ENCODE measurements around the genes FBLN2, TMEM43 and EAF1.

DNA sequence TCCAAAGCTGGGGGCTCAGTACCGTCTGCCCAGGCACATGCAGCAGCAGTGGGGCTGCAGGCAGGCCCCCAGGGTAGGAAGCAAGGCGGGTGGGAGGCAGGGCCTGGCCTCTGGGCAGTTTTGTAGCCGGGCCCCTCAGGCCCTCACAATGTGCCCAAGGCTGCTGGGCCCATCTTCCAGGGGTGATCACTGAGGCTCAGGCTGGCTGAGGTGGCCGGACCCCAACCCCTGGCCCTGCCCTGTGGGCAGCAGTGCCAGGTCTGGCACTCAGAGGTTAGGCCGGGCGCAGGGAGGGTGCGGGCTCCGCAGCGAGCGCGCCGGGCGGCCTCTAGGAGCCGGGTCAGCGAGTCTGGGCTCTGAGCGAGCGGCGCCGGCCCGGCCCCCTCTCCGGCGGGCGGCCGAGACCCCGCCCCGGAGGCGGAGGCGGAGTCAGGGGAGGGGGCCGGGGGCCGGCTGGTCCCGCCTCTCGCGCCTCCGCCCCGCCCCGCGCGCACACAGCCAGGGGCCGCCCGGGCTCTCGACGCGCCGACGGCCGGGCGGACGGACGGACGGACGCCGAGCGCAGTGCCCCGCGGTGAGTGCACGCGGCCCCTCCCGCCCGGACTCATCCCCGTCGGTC lies at the start of gene FBLN2:
Gene FBLN2 (plus strand): TSS at position 491 of the 619 bp plus-strand sequence.
- RAMPAGE, long total RNA, result no peak
- RRBS, result 8% methylated on average over 40 of the region's 61 CpGs

DNA sequence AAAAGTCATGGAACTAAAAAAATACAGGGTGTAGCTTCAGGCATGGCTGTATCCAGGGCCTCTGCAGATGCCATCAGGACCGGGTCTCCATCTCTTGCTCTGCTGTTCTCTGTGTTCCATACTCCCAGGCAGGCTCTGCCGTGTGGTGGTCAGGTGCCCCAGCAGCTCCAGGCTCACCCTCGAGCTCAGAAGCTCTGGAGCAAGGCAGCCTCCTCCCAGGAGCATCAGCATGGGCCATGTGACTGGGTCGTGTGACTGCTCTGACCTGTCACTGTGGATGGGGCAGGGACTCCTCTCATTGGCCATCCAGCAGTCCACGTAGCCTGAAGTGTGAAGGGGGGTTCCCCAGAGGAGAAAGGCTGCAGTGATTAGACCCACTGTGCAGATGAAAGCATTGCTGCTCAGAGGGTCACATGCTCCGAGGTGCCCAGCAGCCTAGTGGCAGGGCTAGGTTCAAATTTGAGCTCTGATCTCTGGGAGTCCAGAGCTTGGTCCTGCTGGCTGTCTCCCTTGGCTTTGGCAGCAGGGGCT lies 8.6 kb downstream of the FBLN2 start:
- RAMPAGE, long total RNA, result no peak
- RRBS, result no CpG with 5 or more reads among the region's 6 CpGs

- RAMPAGE, long total RNA, result no peak
- RRBS, result 74% methylated on average over 6 of the region's 23 CpGs
These were observed 72.8 kb downstream of the FBLN2 start for GRCh38 chr3:13621651-13622210.

- RAMPAGE, long total RNA, result no peak
- RRBS, result 3% methylated on average over 40 of the region's 59 CpGs
These were observed 106.4 kb downstream of the FBLN2 start for GRCh38 chr3:13655206-13655817.

GRCh38 chr3:13826719-13827176 lies 53.1 kb downstream of the WNT7A start:
- RAMPAGE, long total RNA, result no peak

DNA sequence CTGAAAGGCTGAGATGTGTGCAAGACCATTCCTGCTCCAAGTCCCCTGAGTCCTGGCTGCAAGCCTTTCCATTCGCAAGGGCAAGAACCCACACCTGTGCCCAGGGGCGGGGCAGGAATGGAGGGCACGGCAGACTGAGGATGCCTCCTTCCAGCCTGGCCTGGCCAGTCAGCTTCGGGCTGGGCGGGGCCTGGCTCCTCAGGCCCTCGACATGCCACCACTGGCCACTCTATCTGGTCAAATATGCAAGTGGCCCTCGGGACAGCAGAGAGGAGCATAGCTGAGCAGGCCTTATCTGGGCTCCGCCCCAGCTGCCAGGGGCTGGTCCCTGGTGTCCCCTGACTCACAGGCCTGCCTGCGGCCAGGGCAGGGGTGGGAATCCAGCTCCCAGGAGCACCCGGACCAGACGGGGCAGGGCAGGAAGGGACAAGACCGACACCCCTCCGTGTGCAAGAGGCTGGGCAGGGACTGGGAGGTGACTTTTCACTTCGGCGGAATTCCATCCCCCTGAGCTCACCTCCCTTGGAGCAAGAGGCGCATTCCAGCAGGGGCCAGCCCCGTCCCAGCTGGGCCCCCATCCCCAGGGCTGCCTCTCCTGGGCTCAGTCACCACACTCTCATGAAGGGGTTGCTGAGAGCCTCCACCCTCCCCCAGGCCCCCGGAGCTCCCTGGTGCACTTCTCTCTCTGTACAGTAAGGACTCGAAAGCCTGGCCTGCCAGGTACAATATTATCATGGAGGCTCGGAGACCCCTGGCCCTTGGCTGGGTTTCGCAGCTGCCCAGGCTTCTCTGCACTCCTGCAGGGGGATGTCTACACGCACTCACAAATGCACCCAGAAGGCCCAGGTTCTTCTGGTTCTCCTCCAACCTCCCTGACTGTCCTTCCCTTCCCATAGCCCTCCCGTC lies 29.6 kb downstream of the WNT7A start:
- RAMPAGE, long total RNA, result no peak
- RRBS, result no CpG with 5 or more reads among the region's 23 CpGs

DNA sequence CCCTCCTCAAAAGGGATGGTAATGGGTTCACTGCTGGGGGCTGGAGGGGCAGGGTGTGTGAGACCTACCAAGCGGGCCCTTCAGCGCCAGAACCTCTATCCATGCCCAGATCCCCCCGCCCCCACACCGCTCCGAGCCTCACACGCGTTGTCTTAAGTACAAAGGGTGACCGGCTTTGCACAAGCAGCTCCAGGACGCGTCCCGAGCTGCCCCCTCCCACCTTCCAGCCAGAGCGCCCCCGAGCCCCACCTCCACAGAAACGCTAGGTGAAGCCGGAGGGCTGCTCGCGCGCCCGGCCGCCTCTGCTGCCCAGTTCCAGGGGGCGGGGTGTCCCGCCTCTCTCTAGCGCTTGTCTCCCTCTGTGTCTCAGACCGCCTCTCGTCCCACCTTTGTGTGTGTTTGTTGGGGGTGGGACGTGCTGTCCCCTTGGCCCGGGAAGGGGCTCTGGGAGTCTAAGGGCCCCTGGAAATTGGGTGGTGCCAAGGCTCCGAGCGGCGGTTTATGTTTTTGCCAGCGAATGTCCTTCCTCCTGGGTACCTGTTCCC lies 1.1 kb downstream of the WNT7A start:
- RAMPAGE, long total RNA, result no peak
- RRBS, result 3% methylated on average over 7 of the region's 31 CpGs

GRCh38 chr3:14046878-14047412 lies 77.7 kb downstream of the CHCHD4 start:
- RAMPAGE, long total RNA, result no peak
- RRBS, result no CpG with 5 or more reads among the region's 9 CpGs

DNA sequence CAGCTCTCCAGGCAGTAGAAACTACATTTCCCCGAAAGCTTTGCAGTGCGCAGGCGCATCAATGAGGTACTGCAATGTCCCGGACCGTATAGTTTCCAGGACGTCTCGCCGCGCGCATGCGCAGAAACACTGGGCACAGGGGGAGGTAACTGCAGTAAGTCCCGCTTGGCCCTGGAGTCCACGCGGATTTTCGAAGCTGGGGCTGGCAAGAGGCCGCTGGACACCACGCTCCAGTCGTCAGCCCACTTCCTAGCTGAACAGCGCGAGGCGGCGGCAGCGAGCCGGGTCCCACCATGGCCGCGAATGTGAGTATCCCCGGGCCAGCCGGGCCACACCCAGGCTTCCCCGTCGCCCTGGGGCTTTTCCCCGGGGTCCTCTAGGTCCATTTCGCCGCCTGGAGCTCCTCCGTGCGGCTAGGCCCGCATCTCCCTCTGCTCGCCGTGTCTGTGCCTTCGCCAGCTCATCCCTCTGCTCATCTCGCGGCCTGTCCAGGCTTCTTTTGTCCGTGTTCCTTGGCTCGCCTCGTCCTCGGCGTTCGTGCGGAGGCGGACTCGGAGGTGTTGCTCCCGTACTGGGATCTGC lies at the start of gene TMEM43:
Gene TMEM43 (plus strand): TSS at position 152 of the 582 bp plus-strand sequence.
- RAMPAGE, long total RNA, result no peak
- RRBS, result under 1% methylated on average over 7 of the region's 51 CpGs

GRCh38 chr3:14323616-14324242 lies 78.7 kb upstream of the SLC6A6 start:
- RAMPAGE, long total RNA, result no peak
- RRBS, result 90% methylated on average over 6 of the region's 13 CpGs

- RAMPAGE, long total RNA, result no peak
- RRBS, result no CpG with 5 or more reads among the region's 9 CpGs
These were observed 77.8 kb upstream of the SLC6A6 start for GRCh38 chr3:14324390-14325136.

DNA sequence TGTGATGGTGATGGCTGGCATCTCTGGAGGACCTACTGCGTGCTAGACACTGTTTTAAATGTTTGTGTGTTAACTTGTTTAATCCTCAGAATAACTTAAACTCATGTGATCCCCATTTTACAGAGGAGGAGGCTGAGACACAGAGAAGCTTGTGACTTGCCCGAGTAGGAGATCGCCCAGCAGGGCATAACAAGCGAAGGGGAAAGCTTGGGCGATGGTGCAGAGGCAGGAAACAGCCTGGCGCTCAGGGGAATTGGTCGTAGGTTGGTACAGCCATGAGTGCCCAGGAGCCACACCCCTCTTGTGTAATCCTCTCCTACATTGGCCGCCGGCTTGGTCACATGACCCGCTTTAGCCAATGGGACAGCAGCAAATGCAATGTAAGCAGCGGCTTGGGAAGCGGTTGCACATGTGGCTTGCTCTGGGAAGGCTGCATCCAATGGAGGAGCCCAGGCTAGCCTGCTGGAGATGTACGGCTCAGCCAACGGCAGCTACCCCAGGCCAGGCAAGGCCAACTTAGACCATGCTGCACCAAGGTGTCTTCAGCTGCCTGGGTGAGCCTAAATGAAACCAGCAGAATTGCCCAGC lies 50.4 kb upstream of the SLC6A6 start:
- RAMPAGE, long total RNA, result no peak
- RRBS, result no CpG with 5 or more reads among the region's 14 CpGs

DNA sequence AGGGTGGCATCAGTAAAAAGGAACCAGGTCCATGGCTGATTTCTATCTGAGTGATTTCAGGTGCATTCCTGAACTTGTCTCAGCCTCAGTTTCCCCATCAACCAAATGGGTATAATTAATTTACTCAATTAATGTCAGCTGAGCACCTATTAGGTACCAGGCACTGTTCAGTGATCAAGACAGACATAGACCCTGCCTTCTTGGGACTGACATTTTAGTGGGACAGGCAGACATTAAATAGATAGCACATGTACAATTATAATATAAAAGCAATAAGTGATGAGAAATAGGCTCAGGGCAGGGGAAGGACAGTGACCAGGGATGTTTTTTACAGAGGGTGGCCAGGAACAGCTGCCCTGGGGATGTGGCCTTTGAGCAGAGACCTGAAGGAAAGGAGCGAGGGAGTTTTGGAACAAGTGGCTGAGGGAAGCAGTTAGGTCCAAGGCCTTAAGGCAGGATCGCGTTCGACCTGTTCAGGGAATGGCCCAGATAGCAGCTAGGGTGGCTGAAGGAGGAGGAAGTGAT lies 51.1 kb downstream of the SLC6A6 start:
- RAMPAGE, long total RNA, result no peak
- RRBS, result no CpG with 5 or more reads among the region's 4 CpGs

DNA sequence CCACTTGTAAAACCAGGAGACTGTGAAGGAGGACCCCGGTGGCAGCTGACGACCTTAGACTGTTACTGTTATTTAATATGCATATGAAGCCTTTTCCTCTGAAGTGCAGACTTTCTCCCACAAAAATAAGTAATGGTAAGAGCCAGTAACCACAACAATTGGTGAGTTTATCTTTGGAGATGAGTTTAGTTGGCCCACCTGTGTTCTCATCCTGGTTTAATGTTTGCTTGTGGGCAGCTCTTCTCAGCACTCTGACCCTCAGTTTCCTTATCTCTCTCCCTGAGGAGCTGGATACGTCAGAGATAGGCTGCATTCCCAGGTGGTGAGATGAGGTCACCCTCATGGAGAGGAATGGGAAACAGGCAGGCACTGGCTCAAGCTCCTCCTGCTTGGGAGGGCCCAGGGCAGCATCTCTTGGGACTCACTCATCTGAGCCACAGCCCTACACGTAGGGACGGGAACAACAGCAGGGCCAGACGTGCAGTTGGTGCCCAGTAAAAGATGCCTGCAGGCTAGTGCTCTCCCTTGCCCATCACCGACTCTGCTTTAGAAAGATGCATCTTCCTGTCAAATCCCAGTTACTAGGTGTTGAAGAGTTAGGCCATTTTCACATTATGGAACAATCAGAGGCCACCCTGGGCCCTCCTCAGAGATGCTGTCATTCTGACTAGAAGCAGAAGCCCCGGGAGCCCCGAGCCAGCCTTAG lies 59.9 kb downstream of the GRIP2 start:
- RAMPAGE, long total RNA, result no peak
- RRBS, result no CpG with 5 or more reads among the region's 9 CpGs

GRCh38 chr3:14841878-14842353 lies 23.2 kb downstream of the FGD5 start:
- RAMPAGE, long total RNA, result no peak
- RRBS, result no CpG with 5 or more reads among the region's 9 CpGs

GRCh38 chr3:14949991-14950721 lies 2.8 kb downstream of the NR2C2 start:
- RAMPAGE, long total RNA, result no peak
- RRBS, result no CpG with 5 or more reads among the region's 4 CpGs

DNA sequence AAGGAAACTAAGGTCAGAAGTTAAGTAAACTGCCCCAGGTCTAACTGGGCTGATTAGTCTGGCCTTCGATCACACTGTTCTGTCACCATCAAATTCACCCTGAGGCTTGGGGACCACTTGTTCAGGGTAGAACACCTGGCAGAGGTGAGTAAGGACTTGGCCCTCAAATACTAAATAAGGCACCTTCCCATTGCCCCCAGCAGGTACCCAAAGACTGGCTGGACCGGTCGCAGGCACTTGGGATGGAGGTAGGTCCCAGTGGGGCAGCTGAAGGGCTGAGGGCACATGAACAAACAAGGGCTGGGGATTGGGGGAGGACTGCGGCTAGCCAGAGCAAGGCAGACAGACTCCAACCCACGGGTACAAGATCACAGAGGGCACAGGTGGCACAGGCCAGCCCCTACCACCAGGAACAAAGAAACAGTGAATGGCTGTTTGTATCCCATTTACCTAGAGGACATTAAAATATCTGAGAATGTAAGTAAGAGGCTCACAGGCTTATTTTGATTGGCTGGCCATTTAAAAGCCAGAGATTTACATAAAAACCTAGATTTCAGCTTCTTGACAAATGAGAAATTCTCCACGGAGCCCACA lies 1.8 kb downstream of the MRPS25 start:
- RAMPAGE, long total RNA, result no peak
- RRBS, result no CpG with 5 or more reads among the region's 6 CpGs

DNA sequence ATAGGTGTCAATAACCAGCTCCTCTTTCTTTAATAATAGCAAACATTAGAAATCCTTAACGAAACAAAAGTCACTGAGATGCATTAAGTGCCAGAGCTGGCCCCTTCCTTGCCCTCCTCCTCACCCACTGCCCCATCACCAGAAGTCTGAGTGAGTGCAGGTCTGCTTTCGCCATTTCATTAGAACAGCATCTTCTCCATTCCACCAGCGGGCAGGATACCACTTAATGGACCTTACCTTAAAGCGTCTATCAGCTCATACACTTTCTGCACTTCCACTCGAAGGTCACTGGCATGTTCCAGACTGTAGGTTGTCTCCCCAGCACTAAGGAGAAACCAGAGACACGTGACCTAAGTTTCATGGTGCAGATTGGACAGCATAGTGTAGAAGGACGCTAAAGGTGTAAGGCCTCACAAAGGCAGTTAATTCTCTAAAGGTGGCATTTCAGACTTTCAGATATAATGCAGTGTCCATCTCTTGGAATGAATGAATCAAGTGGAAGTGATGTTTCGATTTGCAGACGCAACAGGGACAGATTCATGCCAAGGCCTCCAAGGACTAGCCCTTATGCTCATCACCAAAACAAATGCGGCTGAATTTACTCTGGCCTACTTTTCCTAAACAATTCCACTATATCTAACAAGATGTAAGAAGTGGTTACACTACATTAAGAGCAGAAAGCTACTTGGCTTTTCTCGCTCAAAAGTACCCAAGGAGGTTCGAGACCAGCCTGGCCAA lies 12.9 kb upstream of the MRPS25 start:
- RAMPAGE, long total RNA, result no peak
- RRBS, result no CpG with 5 or more reads among the region's 12 CpGs

GRCh38 chr3:15097880-15098324 lies 1.0 kb downstream of the RBSN start:
- RAMPAGE, long total RNA, result no peak
- RRBS, result no CpG with 5 or more reads among the region's 7 CpGs

DNA sequence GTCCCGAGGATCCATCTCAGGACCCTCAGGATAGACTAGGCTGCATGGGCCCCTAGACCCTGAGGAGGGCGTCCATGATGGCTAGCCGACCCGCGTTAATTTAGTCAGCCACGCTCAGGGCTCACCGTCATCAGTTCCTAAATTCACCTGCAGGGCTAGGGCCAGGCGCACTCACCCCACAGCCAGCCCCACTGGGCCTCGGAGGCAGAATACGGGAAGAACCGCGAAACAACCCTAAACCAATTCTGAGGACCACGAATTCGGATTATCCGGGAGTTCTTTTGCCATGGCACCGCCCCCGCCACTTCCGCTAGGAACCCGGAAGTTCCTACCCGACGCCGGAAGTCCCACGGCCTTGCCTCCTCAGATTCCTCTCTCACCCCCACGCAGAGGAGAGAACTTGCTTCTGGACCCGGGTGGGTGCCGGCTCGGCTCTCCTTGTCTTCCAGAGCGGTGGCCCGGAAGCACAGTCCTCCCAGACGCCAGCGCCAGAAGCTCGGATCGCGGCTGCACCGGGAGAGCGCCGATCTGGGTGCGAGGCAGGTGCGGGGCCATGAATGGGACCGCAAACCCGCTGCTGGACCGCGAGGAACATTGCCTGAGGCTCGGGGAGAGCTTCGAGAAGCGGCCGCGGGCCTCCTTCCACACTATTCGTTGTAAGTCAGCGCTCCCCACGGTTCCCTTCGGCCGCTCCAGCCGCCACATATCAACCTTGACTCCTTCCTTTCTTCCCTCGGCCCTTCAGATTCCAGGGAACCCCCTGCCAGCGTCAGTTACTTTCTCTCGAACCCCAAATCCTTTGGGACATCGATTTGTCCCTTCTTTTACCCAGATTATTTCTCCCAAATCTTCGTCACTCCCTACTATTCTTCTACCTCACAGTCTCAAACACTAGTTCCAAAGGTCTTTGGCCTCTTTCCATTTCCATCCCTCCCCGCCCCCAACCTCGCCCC lies at the start of gene EAF1:
Gene EAF1 (plus strand): TSS at position 372 of the 953 bp plus-strand sequence.
- RAMPAGE, long total RNA, result start-site peak on the minus strand centred at position 283 of the sequence, 59 bp wide, 36 and 31 reads in 2 replicates; start-site peak on the plus strand centred at position 361 of the sequence, 63 bp wide, 293 and 52 reads in 2 replicates
- RRBS, result 1% methylated on average over 18 of the region's 61 CpGs